Peritoneum (tissue), 1 donor: ENCODE measurements around the genes ERO1B and EDARADD.

DNA sequence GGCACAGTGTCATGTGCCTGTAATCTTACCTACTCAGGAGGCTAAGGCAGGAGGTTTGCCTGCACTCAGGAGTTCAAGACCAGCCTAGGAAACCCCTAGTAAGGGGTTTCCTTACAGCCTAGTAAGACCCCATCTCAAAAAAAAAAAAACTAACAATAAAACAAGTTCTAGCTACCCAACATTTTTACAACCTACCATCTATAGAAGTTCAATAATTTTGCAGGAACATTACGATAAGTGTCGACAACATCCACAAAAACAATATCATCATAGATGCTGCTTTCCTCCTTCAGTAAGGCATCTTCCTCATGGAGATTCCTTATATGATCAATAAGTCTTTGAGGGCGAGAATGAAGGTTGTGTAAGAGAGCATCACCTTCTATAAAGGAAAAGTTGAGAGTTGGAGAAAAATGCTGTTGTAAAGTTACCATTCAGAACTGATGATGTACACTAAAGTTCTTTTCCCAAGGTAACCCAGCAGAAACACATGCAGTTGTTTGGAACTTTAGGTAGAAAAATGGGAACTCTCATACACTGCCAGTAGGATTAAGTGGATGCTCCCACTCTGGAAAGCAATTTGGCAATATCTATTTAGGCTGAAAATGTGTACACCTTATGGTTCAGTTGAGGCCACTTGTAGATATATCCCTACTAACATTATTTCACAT is 45.7 kb downstream of the B3GALNT2 start:
- PRO-cap = no peak

DNA sequence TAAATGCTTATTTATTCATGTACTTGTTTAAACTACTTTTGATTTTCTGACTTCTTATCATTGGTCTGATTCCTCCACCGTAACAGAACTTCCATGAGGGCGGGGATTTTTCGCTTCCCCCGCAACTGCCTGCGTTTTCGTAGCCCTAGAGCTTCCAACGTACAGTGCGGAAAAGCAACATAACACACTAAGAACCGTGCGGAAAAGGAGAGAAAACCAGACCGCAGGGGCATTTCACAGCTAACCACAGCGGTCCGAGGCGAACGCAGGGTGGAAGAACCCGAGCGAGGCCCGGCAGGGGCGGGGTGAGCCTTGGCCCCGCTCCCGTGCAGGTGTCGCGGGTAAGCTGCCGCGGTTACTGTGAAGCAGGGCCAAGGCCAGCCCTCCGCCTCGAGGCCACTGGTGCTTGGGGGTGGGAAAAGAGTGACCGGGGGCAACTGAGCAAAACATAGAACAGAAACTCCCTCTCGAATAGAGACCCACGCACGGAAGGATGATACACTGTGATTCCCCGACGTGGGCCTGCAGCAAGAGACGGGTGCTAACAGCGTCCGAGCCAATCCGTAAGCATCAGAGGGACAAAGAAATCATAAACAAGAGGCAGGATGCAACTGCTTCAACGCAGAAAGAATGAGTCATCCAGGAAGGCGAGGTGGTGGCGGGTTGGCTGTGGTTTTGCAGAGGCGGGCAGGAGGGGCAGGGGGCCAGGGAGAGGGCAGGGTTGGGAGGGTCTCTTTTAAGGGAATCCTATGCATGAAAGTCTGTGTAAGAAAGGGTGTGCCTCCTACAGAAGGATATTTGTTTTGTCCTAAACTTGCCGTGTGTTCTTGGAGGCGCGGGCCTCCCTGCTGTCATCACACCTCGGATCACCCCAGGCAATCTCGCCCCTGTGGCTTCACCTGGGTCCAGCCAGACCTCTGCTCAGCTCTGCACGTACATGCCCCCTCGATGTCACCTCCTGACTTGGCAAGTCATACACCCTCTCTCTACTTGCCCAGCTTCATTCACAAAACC is 7.4 kb downstream of the GNG4 start:
- PRO-cap = no peak

GRCh38 chr1:235867945-235868577 is 1.4 kb upstream of the LYST start:
- PRO-cap = no peak

- PRO-cap = no peak
These were observed 43.8 kb upstream of the LYST start for GRCh38 chr1:235910395-235911055.

- PRO-cap = no peak
These were observed 48.8 kb downstream of the NID1 start for GRCh38 chr1:236015874-236016670.

- PRO-cap = no peak
These were observed 29.3 kb downstream of the NID1 start for GRCh38 chr1:236035581-236035953.

GRCh38 chr1:236039521-236040056 is 25.3 kb downstream of the NID1 start:
- PRO-cap = no peak

DNA sequence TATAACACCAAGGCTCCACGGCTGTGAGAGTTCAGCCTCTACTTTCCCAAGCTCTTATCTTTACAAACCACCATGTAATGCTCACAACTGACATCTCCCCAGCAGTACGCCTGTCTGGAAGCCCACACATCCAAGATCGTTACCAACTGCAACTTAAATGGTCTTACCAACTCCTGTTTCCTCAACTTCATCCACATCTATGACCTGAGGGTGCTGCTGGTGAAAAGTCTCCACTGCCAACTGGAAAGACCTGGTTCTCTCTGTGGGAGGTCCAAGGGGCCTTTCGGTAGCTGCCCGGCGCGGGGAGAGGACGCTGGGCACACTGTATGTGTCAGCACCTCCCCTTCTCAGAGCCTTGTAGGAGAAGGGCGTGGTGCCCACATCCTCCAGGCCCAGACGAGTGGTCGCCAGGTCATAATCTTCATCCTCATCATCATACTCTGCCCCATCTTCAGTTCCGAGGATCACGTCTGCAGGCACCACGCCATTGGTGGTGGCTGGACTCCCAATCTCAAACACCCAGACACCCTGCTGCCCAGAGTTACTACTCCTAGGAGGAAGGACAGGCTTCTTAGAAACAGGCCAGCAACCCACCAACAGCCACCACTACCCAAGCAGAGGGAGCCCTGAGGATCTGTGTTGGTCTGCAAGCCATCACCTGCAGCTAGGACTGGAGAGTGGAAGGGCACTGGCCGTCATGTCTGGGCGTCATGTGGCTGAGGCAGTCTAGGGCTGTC is 23.0 kb downstream of the NID1 start:
- PRO-cap = no peak

- PRO-cap = no peak
These were observed 26.8 kb upstream of the NID1 start for GRCh38 chr1:236091582-236092165.

GRCh38 chr1:236120546-236121393 is 21.6 kb upstream of the GPR137B start:
- PRO-cap = no peak

GRCh38 chr1:236129165-236129900 is 13.0 kb upstream of the GPR137B start:
- PRO-cap = no peak

DNA sequence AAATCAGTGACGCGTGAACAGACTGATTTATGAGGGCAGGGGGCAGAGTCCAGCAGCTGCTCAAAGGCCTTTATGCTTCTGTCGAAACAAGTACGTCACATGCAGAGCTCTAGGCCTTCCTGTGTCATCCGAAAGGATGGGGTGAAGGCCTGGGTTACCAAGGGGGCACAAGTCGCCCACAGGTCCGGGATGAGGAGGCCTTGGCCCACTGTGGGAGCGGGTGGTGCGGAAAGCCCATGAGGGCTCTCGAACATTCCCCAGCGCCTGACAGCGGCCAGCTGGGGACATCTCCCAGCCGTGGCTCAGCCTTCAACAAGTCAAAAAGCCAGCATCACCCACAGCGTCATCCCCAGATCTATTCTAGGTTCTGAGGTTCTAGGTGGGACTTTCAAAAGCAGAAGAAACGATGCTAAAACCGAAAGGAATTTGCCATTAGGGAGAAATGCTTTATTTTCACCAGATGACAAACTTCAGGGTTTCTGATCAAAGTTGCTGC is 17.4 kb downstream of the GPR137B start:
- PRO-cap = no peak

- PRO-cap = no peak
These were observed 21.0 kb downstream of the GPR137B start for GRCh38 chr1:236163239-236163924.

DNA sequence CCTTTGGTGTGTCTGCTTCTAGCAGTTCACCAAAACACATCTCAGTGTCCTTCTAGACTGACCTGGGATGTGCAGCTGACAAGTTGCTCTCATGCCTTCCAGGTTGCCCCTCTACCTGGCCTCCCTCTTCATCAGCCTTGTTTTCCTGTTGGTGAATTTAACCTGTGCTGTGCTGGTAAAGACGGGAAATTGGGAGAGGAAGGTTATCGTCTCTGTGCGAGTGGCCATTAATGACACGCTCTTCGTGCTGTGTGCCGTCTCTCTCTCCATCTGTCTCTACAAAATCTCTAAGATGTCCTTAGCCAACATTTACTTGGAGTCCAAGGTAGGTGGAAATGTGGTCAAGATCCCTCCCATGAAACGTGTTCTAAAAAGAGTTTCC is 36.0 kb downstream of the GPR137B start:
- PRO-cap = no peak

- PRO-cap = bidirectional peak, plus-strand start at chr1:236282255, minus-strand start at chr1:236281958
These were observed at the start of gene ERO1B for GRCh38 chr1:236281835-236282911. Gene ERO1B (minus strand): TSS chr1:236281958.

DNA sequence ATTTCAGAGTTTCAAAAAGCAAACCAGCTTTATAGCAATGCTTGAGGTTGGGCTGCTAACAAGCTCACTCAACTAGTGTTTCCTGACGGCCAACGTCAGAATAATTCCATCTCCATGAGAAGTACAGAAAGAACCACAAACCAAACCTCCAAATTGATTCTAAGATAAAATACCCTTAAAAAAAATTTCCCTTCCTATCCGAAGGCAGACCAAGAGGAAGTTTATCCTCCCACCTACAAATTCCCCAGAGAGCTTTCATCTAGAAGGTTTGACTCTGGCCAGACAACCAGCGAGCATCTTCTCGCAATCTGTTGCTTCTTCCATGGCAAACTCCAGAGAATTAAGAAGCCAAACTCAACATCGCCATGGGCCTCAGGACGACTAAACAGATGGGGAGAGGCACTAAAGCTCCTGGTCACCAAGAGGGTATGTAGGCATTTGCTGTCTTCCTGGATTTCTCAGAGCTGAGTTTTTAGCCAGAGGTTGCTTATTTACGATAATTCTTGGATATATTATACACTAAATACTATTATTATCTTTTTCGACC is at the start of gene EDARADD:
EDARADD (plus strand) TSS at position 207 of the 547 bp plus-strand sequence.
- PRO-cap = no peak

- PRO-cap = no peak
These were observed 22.2 kb downstream of the EDARADD start for GRCh38 chr1:236416305-236416740.

DNA sequence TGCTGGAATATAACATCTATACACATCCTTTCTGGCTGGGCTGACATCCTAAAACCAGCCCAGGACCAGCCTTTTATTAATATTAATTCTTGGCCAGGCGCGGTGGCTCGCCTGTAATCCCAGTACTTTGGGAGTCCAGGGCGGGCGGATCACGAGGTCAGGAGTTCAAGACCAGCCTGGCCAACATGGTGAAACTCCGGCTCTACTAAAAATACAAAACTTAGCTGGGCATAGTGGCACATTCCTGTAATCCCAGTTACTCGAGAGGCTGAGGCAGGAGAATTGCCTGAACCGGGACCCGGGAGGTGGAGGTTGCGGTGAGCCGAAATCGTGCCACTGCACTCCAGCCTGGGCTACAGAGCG is 33.7 kb upstream of the LGALS8 start:
- PRO-cap = no peak

- PRO-cap = no peak
These were observed 6.5 kb upstream of the LGALS8 start for GRCh38 chr1:236517309-236517740.

DNA sequence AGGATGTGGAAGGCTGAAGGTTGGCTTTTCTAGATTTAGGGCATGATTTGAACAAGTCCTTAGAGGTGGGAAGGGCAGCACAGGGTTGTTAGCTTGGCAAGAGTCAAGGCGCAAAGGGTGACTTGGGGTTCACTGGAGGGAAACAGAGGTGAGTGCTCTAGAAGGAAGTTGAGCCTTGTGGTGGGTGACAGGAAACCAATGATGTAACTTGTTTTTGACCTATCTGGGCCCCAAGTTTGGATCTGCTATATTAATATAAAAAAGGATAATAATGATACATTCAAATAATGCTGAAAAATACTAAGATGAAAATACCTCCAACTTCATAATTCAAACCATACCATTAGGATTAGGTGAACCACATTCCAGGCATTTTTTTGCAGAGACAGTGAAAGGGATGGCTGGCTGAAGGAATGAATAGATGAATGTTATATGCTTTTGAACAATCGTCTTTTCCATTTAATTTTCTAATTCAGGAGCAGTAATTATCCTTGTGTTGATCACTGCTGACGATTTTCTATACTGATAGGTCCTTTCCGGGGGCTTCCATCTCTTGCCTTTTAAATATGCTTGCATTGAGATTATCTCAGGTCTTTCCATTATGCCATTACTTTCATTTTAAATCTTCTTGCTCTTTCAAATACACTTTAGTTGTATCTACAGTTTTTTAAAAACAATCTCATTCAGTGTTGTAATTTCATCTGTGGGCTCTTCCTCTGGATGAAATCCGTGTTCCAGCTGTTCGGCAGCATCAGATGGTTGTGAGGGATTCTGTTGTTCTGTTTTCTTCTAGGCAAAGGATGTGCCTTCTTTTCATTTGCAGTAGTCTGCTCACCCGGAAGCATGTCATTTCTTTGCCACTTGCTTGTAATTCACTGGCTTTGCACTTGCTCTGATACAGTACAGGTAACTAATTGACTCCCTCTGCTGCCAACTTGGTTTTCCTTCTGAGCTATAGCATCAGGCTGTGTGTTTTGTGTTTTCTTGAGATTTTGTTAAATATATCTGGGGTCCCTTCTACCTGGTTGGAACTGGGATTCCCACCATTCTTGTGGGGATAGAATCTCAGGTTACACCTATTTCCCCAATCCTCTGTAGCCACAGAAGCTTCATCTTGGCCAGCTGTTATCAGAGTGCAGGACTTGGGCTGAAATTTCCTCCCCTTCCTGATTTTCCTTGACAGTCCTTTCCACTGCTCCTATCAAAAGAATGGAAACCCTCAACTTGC is 22.4 kb downstream of the LGALS8 start:
- PRO-cap = no peak